Panc1 (cell line): ENCODE results near the genes LRRC47, NPHP4 and KCNAB2.

DNA sequence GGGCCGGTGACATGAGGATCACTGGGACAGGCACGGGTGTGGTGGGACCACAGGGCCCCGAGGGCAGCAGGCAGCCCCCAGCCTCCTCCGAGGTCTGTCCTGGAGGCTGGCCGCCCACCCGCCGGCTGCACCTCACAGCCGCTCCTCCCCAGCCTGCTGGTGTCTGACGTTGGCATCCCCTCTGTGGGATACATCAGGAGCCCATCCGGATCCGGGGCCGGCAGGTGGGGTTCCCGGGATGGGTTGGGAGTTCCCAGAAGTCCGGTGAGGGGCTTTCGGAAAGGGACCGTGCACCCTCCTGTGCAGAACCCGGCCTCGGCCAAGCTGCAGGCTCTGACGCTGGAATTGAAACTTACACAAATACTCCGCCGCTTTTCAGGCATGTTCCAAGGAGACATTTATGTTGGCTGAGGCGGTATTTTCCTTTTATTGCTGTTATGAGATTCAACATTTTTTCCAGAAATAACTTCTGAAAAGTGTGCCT is 142.1 kb upstream of the ARHGEF16 start:
- RRBS, 2 experiments = 89 to 91% methylated on average over 7 to 12 of the region's 22 CpGs

DNA sequence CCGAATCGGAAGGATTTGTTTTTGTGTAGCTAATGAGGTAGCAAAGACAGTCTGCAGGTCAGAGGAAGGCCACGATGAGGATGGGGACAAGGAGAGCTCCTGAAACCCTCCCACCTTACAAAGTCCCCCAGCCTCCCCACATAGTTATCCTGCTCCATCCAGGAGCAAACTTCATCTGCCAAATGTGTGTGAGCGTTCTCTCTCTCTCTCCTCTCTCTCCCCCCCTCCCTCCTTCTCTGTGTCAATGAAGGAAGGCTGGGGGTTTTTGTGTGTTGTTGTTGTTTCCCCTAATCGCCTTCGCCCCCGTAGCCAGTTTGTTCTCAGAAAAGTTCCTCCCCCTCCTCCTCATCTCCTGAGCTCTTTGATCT is 140.1 kb upstream of the ARHGEF16 start:
- RRBS, 2 experiments = no CpG with 5 or more reads among the region's 7 CpGs

GRCh38 chr1:3347184-3347829 is 107.2 kb upstream of the ARHGEF16 start:
- RRBS, 2 experiments = no CpG with 5 or more reads among the region's 12 CpGs

DNA sequence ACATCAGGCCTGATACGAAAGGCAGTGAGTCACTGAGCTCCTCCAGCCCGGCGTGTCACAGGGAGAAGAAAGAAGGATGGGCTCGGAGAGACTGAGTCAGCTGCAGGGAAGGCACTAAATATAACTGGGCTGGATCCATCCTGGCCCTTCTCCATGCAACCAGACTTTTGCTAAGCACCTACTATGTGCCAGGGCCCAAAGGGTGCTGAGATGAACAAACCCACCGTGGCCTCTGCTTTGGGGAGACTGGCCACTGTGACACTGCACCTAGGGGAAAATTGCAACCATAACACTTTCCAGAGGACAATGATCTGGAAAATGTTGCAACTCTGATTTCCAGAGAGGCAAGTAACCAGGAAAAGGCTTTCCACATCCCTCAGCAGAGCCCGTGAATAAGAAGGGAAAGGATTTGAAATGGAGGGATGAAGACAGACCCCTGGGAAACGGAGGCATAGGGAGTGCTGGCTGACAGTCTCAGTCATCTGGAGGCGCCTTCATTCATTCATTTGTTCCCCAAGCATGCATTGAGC is 84.5 kb upstream of the ARHGEF16 start:
- RRBS, 2 experiments = no CpG with 5 or more reads among the region's 8 CpGs

GRCh38 chr1:3439567-3439824 is 15.0 kb upstream of the ARHGEF16 start:
- RRBS, 2 experiments = no CpG with 5 or more reads among the region's 1 CpG

- RRBS, 2 experiments = 77 to 85% methylated on average over 4 of the region's 15 CpGs
Observed at GRCh38 chr1:3467640-3468040, 13.2 kb downstream of the ARHGEF16 start.

- RRBS, 2 experiments = 7 to 10% methylated on average over 2 to 3 of the region's 29 CpGs
Observed at GRCh38 chr1:3481778-3482679, 27.6 kb downstream of the ARHGEF16 start.

- RRBS, 2 experiments = 7 to 20% methylated on average over 16 to 26 of the region's 39 CpGs
Observed at GRCh38 chr1:3542929-3543891, 68.1 kb downstream of the MEGF6 start.

GRCh38 chr1:3654674-3655130 is 2.4 kb downstream of the TP73 start:
- RRBS, 2 experiments = no CpG with 5 or more reads among the region's 17 CpGs

DNA sequence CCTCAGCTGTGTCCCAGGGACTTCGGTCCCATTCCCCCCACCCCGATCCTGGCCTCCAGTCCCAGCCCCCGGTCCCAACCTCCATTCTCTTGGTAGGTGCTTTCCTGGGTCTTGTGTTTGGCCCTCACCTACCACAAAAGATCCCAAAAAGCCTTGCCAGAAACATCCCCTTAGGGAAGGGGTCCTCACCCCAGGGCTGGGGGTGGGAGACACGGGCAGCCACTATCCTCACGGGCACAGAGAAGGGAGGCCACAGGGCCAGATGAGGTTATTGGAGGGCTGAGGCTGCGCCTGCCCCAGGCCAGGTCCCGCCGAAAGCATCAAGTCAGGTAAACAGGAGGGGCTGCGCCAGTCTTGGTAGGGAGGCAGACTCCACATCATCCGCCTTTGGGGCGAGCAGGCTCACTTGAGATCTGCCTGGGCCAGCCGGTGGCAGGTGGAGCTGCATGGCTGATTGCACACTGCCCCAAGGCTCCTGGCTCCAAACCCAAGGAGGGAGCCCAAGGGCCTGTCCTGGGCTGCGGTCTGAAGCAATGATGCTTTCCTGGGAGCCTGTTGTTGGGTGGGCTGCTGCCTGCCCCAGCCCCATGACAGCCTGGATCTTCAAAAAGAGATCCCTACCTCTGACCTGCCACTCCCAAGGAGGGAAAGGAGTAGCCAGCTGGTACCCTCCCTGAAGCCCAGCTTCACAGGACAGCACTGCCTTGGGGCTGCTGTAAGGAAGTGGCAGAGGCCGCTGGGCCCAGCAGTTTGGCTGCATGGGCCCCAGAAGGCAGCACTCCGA is 4.5 kb downstream of the SMIM1 start:
- RRBS, 2 experiments = no CpG with 5 or more reads among the region's 15 CpGs

DNA sequence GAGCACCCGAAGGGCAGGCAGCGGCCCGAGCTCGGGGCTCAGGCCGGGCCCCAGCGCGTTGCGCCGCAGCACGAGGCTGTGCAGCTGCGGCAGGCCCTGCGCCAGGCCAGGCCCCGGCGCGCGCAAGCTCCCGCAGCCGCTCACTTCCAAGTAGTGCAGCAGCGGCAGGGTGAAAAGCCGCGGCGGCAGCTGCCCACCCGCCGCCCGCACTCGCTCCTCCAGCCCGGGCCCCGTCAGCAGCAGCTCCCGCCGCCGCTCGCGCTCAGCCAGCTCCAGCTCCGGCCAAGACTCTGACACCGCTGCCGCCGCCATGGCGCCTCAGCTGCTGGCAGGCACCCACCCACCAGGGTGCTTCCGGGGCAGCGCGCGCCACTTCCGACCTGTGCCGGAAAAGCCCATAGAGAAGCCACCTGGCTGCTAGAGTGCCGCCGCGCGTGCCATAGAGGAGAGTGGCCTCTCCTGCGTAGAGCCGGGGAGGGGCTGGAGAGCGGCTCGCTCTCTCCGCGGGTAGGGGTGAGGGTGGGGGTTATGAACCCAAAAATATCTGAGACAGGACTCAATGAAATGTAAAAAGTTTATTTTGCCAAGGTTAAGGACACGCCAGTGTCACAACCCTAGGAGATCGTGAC is at the start of gene LRRC47:
TSS of gene LRRC47 (minus strand) at position 334 of the 629 bp plus-strand sequence.
- RRBS, 2 experiments = 1 to 5% methylated on average over 27 to 36 of the region's 56 CpGs

DNA sequence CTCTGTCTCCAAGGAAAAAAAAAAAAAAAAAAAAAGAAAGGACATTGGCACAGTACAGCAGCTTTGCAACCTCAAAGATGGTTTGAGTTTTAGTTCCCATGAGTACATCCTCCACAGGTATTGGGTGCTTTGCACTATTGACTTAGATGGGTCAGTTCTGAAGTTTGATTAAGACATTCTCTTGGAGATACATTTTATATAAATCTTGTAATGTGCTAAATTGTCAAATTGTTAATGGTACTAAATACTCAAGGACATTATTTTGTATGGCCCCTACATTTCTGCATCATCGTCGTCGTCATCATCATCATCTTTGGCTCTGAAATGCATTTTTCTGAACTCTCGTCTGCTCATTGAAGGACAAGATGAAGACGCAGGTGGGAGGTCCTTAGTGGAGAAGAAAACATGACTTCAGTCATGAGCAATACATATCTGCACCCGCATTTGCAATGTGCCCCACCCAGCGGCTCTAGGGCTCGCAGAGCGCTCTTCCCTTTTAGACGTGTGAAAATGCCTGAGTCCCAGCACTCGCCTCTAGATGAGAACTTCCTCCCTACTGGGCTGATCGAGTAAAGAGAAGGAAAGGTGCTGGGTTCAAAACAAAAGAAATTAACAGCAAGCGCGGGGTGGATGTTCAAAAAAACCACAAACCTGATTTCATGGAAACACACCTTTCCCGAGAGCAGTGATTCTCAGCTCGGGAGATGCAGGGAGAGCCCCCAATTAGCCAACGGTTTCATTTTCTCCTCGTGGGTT is 10.2 kb downstream of the C1orf174 start:
- RRBS, 2 experiments = no CpG with 5 or more reads among the region's 18 CpGs

DNA sequence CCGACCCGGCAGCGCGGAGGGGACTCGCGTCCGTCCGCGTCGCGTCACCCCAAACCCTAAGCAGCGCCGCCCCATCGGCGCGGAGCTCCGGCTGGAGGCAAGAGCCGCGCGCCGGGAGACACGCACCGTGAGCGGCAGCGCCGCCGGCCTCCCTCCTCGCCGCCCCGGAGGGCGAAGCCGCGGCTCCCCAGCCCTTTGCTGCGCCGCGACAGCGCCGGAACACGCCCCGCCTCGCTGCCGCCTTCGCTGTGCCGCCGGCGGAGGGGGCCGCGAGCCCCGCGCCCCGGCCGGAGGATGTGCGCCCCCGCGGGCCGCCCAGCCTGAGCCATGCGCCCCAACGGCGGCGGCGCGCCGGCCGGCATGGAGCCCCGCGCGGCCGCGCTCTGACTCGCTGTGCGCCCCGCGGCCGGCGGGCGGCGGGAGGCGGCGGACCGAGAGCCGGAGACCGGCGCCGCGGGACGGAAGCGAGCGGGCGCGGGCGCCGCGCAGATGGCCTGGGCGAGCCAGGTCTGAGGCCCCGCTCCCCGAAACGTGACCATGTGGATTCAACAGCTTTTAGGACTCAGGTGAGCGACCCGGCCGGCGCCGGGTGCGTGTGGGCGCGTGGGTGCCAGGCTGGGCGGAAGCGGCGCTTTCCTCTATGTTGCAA is 604 bp downstream of the AJAP1 start:
- RRBS, 2 experiments = 90 to 93% methylated on average over 50 to 53 of the region's 108 CpGs

- RRBS, 2 experiments = 74 to 77% methylated on average over 9 of the region's 23 CpGs
Observed at GRCh38 chr1:4710935-4711415, 56.6 kb downstream of the AJAP1 start.

- RRBS, 2 experiments = no CpG with 5 or more reads among the region's 18 CpGs
Observed at GRCh38 chr1:5810097-5810597, 182.1 kb downstream of the NPHP4 start.

- RRBS, 2 experiments = under 1 to 5% methylated on average over 40 to 46 of the region's 103 CpGs
Observed at GRCh38 chr1:5992104-5993009, at the start of gene NPHP4. TSS of gene NPHP4 (minus strand) at chr1:5992425.

DNA sequence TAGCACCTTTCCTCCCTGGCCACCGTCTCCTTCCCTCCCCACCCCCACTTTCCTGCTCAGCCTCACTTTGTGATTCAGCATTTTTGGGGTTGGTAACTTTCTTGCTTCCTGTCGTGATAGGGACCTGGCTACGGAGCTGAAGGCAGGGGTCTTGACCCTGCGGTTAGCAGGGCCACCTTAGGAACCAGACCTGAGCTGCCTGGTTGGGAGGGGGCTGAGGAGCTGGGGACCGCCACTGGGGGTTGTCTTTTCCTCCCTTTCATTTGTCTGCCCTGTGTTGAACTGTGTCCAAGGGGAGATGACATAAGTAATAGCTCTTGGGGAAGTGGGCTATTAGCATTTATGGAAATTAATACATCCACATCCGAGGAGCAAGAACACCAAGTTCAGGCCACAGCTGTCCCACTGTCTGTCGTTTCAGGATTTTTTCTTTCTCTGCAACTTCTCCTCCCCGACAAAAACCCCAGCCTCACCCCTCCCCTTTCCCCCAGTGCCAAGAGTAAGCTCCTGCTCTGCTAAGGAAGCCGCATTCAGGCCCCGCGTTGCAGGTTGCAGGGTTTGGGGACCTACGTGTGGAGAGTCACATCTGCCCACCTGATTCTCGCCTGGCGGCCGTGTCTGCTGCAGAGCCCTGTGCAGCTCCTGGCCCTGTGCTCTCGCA is 1.6 kb upstream of the NPHP4 start:
- RRBS, 2 experiments = no CpG with 5 or more reads among the region's 16 CpGs

GRCh38 chr1:6014095-6014958 is 22.1 kb upstream of the NPHP4 start:
- RRBS, 2 experiments = no CpG with 5 or more reads among the region's 21 CpGs

DNA sequence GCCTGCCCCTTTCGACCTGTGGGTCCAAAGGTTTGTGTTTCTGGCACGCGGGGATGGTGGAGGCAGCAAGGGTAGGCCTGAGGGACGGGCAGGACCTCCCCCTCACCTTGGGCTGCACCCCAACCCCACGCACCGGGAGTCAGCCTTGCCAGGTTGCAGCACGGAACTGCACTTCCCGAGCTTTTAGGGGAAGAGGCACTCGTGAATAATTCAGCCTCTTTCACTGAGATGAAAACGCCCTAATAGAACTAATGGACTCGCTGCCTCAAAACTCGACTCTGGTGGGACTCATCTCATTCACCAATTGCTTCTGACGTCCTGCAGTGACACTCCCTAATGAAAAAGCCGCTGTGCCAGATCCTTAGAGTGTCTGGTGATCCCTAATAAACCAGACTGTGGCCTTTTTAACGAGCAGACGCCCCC is at the start of gene KCNAB2:
TSS of gene KCNAB2 (plus strand) at position 138 of the 423 bp plus-strand sequence.
- RRBS, 2 experiments = no CpG with 5 or more reads among the region's 16 CpGs

DNA sequence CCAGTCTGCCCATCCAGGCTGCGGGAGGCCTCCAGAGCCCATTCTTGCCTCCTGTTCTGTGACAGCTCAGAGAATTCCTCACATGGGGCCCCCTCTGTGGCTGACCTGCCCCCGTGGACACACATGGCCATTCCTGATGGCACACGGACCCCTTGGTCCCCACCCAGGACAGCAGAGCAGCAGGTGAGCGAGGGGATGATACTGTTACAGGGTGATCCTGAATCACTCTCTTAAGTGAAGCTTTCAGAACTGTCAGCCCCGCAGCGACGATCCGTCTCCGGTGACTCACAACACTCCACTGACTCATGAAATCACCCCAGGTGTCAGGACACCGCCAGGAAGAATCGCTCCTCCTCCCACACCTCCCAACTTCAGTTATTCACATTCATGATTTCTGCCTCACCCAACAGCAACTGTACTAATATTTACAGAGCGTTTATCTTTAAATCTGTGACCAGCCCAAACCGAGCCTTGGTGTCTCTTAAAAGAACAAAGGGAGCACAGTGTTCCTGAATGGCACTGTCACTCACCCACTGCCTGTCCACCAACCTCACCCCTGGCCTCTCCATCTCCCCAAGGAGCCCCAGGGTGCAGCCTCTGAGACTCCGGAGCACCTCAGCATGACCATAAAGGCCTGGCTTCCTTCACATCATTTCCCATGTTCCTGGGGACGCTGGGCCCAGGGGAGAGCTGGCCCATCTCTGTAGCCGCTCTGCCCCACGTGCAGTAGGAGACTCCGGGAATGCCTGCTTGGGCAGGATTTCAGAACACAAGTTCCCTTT is 22.3 kb downstream of the CHD5 start:
- RRBS, 2 experiments = 14% methylated on average over 4 of the region's 18 CpGs; no CpG with 5 or more reads in 1 of the 2 experiments